Epidermal melanocyte (primary cell): ENCODE data around the genes GRM3, SLC25A40, FAM237B, GTPBP10 and FZD1.

GRCh38 chr7:84092156-84092610 is 102.4 kb downstream of the SEMA3A start:
- RRBS: no CpG with 5 or more reads among the region's 5 CpGs

DNA sequence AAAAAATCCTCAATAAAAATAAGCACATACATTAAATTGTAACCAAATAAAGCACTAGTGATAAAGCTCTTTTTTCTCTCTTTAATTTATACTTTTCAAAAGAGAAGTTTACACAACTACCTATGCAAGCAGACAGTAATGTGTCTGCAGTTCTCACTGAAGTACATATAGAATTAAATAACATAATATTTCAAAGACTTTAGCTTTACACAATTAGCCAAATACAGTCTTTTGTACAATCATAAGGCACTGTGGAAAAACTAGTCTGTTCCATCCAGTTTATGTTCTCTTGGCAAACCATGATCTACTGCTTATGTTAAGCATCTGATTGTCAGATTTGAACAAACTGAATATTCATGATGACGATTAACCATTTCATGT is 923 bp downstream of the SEMA3A start:
- RRBS: no CpG with 5 or more reads among the region's 1 CpG

DNA sequence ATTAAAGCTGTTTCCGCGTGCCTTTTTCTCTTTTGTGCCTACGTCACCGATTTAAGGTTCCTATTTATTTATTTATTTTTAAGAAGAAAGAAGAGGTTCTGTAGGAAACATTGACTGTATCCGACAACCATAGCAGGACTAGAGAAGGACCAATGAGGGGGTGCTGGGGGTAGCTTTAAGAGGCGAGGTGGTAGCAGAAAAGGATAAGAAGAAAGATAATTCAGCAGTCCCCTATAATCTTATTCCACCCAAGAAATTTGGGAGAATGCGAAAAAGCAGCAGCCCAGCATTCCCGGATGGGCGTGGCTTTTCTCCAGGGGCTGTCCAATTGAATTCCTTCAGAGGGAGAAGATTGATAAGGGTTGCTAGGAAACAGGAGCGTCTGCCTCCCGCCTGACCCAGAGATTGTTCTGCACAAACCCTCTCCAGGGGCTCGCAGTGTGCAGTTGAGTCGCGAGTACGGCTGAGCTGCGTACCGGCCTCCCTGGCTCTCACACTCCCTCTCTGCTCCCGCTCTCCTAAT is at the start of gene GRM3:
Gene GRM3 (plus strand): TSS at position 436 of the 523 bp plus-strand sequence.
- RRBS: no CpG with 5 or more reads among the region's 18 CpGs

- RRBS: no CpG with 5 or more reads among the region's 2 CpGs
These were observed 4.9 kb downstream of the DMTF1 start for GRCh38 chr7:87156955-87157792.

DNA sequence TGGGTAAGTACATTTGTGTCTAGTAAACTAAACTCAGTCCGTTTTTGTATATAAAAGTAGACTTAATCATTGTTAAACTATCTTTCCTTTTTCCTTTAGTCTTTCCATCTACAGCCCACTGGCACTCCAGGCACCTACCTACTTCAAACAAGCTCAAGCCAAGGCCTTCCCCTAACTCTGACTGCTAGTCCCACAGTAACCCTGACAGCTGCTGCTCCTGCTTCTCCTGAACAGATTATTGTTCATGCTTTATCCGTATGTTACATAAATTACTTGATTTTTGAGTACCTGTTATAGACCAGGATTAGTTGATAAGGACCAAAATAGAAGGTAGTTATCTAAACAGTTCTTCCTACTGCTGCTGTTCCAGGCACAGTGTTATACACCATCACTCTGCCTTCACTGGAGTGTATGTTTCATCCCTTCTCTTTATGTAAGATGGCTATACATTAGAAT is 26.4 kb downstream of the TMEM243 start:
- RRBS: no CpG with 5 or more reads among the region's 2 CpGs

GRCh38 chr7:87199895-87200551 is 19.5 kb downstream of the TMEM243 start:
- RRBS: no CpG with 5 or more reads among the region's 7 CpGs

- RRBS: no CpG with 5 or more reads among the region's 11 CpGs
These were observed 593 bp downstream of the CROT start for GRCh38 chr7:87345938-87346575.

GRCh38 chr7:87876008-87876814 is at the start of gene SLC25A40:
TSS of gene SLC25A40 (minus strand) at chr7:87876360.
- RRBS: 3% methylated on average over 18 of the region's 84 CpGs

DNA sequence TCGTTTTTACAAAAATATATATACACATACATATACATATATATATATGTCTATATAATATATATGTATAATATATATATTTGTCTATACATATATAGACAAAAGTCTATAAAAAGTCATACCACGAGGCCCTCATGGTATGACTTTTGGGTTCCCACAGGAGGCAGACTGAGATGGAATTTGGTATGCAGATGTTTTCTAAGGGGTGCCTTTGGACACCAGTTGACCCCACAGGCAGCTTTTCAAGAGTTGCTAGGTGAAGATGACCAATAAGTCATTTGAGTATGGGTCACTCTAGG is 23.4 kb upstream of the ADAM22 start:
- RRBS: no CpG with 5 or more reads among the region's 2 CpGs

DNA sequence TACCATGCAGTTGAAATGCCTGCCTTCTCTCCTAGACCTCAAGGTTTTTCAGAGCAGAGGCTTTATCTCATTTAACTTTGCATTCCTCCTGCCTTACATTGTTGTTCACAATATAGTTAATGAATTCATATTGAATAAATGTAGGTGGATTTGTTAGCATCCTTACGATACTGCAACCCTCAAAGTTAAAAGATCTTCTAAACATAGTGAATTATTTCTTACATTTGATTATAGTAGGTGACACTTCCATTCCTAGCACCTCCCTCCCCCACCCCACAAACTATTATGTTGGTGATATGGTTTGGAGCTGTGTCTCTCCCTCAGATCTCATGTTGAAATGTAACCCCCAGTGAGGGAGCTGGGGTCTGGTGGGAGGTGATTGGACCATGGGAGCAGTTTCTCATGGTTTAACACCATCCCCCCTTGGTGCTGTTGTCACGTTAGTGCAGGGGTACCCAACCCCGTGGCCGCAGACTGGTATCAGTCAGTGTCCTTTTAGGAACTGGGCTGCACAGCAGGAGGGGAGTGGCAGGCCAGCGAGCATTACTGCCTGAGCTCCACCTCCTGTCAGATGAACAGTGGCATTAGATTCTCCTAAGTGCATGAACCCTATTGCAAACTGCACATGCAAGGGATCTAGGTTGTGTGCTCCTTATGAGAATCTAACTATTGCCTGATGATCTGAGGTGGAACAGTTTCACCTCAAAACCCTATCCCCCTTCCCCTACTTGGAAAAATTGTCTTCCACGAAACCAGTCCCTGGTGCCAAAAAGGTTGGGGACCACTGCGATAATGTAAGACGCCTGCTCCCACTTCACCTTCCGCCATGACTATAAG is 1.9 kb downstream of the STEAP1 start:
- RRBS: no CpG with 5 or more reads among the region's 9 CpGs

GRCh38 chr7:90178651-90179150 is 24.4 kb downstream of the STEAP1 start:
- RRBS: no CpG with 5 or more reads among the region's 5 CpGs

GRCh38 chr7:90212690-90212922 is 1.1 kb downstream of the STEAP2 start:
- RRBS: no CpG with 5 or more reads among the region's 4 CpGs

DNA sequence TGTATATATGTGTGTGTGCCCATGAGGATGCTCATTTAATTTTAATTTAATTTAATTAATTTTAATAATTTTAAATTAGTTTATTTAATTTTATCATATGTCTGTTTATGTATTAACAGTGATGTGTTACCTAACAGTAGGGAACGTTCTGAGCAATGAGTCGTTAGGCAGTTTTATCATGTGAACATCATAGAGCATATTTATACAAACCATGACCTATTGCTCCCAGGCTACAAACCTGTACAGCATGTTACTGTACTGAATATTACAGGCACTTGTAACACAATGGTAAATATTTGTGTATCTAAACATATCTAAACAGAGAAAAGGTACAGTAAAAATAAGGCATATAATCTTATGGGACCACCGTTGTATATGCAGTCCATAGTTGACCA is 13.7 kb upstream of the CFAP69 start:
- RRBS: no CpG with 5 or more reads among the region's 3 CpGs

GRCh38 chr7:90321052-90321701 is at the start of gene FAM237B:
TSS of gene FAM237B (minus strand) at chr7:90321304.
- RRBS: 2% methylated on average over 9 of the region's 47 CpGs

- RRBS: no CpG with 5 or more reads among the region's 46 CpGs
These were observed at the start of gene GTPBP10 for GRCh38 chr7:90346390-90347601. TSS of gene GTPBP10 (plus strand) at chr7:90346716.

GRCh38 chr7:91264344-91265108 is at the start of gene FZD1:
TSS of gene FZD1 (plus strand) at chr7:91264433.
- RRBS: 2% methylated on average over 47 of the region's 94 CpGs

DNA sequence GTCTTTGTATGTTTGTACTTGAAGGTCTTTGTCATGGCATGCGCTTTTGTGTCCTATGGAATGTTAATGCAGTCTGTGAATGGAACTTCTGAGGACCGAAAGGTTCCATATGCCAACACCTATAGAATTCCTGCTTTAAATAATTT is 916 bp downstream of the AKAP9 start:
- RRBS: no CpG with 5 or more reads among the region's 2 CpGs

GRCh38 chr7:92070978-92071344 is 63.3 kb downstream of the CYP51A1 start:
- RRBS: no CpG with 5 or more reads among the region's 5 CpGs